ENCODE results near the genes DIO2, CEP128 and GPR65.

DNA sequence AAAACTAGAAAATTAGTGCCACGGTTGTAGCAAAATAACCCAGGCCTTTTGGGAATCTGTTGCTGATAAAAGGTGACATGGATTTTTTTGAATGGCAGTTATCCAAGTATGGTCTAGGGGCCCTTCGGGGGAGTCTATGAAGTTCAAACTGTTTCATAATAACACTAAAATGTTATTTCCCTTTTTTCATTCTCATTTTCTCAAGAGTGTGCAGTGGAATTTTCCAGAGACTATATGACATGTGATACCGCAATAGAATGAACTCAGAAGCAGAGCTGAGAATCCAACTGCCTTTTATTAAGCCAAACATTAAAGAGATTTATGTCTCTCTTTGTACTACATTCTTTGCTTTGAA, 26.9 kb downstream of the GSTZ1 start:
- PRO-cap: no peak
- RAMPAGE, long total RNA, 5 experiments: no peak in any of the 5 experiments
- RRBS: no CpG with 5 or more reads among the region's 3 CpGs

- PRO-cap: no peak
- RAMPAGE, long total RNA, 5 experiments: no peak in any of the 5 experiments
- RRBS: no CpG with 5 or more reads among the region's 8 CpGs
These were observed 622 bp downstream of the ALKBH1 start for GRCh38 chr14:77707256-77707546.

DNA sequence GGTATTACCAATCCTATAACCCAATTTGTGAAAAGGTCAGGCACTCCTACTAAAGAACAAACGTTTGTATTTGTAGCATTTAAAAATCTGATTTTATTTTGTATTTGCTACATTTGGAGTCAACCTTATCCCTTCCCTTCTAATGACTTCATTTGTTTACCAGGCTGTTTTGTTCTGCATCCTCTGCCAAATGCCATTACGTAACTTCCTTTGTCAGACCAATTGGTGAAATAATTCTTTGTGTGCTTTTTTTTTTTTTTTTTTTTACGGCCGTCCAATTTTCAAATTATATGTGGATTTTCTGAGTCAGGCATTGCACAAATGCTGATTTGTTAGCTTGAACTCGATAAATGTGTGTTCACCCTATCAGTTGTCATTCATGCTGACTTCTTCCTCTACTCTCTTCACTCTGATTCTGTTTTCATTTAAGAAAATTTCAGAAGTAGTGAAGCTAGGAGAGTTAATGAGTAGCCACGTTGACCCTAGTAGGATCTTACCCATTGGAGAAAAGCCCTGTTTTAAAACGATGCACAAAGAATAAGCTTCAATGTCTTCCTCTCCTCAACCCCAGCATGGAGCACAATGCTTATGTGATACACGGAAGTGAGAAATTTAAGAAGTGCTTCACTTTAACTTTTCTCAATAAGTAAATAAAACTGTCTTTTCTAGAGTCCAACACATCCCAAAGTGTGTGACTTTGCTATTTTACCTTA, 386.2 kb downstream of the DIO2 start:
- PRO-cap: no peak
- RAMPAGE, long total RNA, 5 experiments: no peak in any of the 5 experiments
- RRBS: no CpG with 5 or more reads among the region's 8 CpGs

DNA sequence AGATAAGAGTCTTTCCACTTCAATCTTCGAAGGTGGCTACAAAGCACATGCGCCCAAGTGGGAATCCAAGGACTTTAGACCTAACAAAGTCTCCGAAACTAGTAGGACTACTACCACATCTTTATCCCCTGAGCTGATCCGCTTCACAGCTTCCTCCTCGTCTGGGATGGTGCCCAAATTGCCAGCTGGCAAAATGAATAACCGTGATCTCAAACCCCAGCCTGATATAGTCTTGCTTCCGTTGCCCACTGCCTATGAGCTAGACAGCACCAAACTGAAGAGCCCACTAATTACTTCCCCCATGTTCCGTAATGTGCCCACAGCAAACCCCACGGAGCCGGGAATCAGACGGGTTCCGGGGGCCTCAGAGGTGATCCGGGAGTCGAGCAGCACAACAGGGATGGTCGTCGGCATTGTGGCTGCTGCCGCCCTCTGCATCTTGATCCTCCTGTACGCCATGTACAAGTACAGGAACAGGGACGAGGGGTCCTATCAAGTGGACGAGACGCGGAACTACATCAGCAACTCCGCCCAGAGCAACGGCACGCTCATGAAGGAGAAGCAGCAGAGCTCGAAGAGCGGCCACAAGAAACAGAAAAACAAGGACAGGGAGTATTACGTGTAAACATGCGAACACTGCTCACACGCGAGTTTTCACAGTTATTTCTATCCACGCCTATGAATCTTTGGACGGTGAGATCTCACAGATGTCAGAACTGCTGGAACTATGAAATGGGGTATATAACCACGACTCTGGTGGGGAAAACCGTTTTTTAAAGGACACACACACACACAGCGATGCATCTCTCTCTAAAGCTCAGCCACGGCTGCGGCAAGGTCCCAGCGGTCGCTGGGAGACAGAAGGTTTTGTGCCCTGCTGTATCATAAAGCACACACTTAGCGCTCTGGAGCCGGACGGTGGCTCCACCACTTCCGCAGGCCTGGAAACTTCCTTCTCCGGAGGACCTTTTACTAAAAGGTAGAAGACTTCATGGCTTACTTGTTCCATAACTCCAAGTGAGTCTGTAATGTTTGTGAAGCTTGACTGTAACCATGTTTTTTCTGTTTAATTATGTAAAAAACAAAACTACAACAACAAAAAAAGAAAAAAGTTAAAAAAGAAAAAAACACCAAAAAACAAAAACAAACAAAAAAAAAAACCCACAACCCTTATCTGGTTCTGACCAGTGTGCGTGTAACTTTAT, 349.6 kb downstream of the DIO2 start:
- PRO-cap: no peak
- RAMPAGE, long total RNA, 5 experiments: start-site peak on the plus strand in 2 of 5 experiments, centred at positions 486 to 656 of the sequence, 8 to 13 reads per replicate
- RRBS: 100% methylated on average over 2 of the region's 46 CpGs

- PRO-cap: no peak
- RAMPAGE, long total RNA, 5 experiments: no peak in any of the 5 experiments
- RRBS: no CpG with 5 or more reads among the region's 6 CpGs
These were observed 155.1 kb downstream of the DIO2 start for GRCh38 chr14:80056111-80056725.

DNA sequence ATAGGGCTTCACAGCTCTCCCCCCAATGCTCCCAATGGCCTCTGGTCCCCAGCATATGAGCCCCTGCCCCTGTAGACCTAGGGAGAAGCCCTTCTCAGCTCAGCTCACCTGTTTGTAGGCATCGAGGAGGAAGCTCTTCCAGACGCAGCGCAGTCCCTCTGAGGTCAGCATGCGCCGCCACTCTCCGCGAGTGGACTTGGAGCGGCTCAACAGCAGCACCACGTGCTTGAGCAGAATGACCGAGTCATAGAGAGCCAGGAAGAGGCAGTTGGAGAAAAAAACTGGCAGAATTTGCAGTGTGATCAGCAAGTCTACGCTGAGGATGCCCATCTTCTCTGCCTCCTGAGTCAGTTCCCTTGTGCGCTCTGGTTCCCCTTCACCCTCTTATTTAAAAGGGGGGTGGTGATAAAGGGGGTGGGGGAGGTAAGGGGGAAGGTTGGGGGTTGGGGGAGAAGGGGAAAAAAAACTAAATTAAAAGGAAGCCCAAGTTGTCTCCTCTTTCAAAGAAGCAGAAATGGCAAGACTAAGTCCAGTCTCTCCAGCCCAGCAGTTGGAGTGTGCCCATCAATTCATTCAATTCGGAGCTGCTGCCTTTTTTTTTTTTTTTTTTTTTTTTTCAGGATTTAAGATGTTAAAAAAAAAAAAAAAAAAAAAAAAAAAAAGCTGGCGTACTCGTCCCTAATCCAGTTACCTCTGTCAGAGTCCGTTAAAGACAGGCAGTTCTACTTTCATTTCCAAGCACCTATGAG, at the start of gene DIO2:
Gene DIO2, minus strand, starts transcription at position 362 of the 749 bp plus-strand sequence.
- PRO-cap: bidirectional peak, plus-strand start at position 287 of the sequence, minus-strand start at position 171 of the sequence
- RAMPAGE, long total RNA, 5 experiments: start-site peak on the minus strand in 4 of 5 experiments, centred at positions 188 to 593 of the sequence, 8 to 271 reads per replicate
- RRBS: no CpG with 5 or more reads among the region's 16 CpGs

- PRO-cap: no peak
- RAMPAGE, long total RNA, 5 experiments: no peak in any of the 5 experiments
- RRBS: no CpG with 5 or more reads among the region's 2 CpGs
These were observed 174.0 kb upstream of the DIO2 start for GRCh38 chr14:80385347-80385622.

GRCh38 chr14:80940819-80942157, at the start of gene CEP128:
Gene CEP128 (minus strand): TSS chr14:80941738.
- PRO-cap: unidirectional peak, minus-strand start at chr14:80941702
- RAMPAGE, long total RNA, 5 experiments: start-site peak on the minus strand in 1 of 5 experiments, at chr14:80941608-80941795 at its widest, 46 reads per replicate
- RRBS: no CpG with 5 or more reads among the region's 47 CpGs

- PRO-cap: no peak
- RAMPAGE, long total RNA, 5 experiments: no peak in any of the 5 experiments
- RRBS: no CpG with 5 or more reads among the region's 12 CpGs
These were observed 106.7 kb downstream of the GTF2A1 start for GRCh38 chr14:81114092-81114378.

GRCh38 chr14:81176163-81176608, 44.6 kb downstream of the GTF2A1 start:
- PRO-cap: no peak
- RAMPAGE, long total RNA, 5 experiments: no peak in any of the 5 experiments
- RRBS: no CpG with 5 or more reads among the region's 2 CpGs

DNA sequence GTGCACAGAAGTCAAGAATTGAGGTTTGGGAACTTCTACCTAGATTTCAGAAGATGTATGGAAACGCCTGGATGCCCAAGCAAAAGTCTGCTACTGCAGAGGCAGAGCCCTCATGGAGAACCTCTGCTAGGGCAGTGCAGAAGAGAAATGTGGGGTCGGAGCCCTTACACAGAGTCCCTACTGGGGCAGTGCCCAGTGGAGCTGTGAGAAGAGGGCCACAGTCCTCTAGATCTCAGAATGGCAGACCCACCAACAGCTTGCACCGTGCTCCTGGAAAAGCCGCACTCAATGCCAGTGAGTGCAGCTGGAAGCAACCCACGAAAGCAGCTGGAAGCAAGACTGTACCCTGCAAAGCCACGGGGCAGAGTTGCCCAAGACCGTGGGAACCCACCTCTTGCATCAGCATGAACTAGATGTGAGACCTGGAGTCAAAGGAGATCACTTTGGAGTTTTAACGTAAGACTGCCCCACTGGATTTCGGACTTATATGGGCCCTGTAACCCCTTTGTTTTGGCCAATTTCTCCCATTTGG, 12.3 kb downstream of the GTF2A1 start:
- PRO-cap: no peak
- RAMPAGE, long total RNA, 5 experiments: no peak in any of the 5 experiments
- RRBS: no CpG with 5 or more reads among the region's 9 CpGs

DNA sequence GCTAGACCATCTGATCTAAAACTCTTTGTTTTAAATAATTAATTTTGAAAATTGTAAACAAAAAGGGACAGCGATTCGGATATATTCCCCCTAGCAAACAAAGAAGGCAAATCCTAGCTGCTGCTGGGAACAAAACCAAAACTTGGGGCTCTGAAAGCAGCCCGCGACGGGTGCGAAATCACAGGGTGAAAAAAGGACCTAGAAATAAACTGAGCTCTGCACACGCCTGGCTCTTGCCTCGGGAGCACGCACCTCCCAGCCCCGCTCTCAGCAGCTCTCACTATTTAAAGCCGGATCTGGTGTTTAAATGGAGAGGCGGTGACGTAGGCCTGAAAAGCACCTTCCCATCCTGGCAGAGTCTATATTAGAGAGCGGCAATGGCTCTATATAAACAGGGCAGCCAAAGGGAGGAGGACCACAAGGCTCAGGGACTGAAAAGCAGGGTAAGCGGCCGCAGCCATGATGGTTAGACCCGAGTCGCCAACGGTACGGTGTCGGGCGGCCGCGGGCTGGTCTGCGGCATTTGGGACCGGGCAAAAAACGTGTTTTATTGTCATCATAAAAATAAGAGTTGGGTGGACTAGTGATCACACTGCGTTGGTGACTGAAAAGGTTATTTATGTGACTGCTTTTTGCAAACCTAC, 1.6 kb downstream of the GTF2A1 start:
- PRO-cap: bidirectional peak, plus-strand start at position 394 of the sequence, minus-strand start at position 279 of the sequence
- RAMPAGE, long total RNA, 5 experiments: start-site peak on the plus strand in 3 of 5 experiments, centred at positions 413 to 432 of the sequence, 18 to 56 reads per replicate
- RRBS: no CpG with 5 or more reads among the region's 28 CpGs

GRCh38 chr14:81266373-81267377, 45.9 kb upstream of the GTF2A1 start:
- PRO-cap: no peak
- RAMPAGE, long total RNA, 5 experiments: no peak in any of the 5 experiments
- RRBS: no CpG with 5 or more reads among the region's 6 CpGs

- PRO-cap: no peak
- RAMPAGE, long total RNA, 5 experiments: no peak in any of the 5 experiments
- RRBS: no CpG with 5 or more reads among the region's 6 CpGs
These were observed 82.6 kb upstream of the GTF2A1 start for GRCh38 chr14:81303165-81303887.

DNA sequence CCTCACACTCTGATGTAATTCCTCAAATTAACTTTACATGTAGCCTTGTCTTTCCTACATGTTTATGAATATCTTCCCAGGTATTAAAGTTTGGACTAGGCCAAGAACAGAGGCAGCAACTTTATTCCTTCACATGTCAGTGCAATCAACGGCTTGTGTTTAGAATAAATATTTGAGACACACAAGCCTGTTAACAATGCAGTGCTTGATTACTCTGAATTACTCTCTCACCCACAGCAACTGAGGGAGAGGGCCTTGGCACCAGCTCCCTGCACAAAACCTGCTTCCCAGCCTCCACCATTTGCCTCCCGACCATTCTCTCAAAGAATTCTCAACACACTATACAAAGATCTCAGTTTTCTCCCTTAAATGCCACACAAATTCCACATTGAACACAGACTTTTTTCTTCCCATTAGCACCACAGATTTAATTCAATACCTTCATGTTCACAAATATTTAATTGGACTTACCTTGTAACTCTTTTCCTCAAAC, 77.0 kb downstream of the STON2 start:
- PRO-cap: unidirectional peak, plus-strand start at position 236 of the sequence
- RAMPAGE, long total RNA, 5 experiments: no peak in any of the 5 experiments
- RRBS: no CpG with 5 or more reads among the region's 2 CpGs

DNA sequence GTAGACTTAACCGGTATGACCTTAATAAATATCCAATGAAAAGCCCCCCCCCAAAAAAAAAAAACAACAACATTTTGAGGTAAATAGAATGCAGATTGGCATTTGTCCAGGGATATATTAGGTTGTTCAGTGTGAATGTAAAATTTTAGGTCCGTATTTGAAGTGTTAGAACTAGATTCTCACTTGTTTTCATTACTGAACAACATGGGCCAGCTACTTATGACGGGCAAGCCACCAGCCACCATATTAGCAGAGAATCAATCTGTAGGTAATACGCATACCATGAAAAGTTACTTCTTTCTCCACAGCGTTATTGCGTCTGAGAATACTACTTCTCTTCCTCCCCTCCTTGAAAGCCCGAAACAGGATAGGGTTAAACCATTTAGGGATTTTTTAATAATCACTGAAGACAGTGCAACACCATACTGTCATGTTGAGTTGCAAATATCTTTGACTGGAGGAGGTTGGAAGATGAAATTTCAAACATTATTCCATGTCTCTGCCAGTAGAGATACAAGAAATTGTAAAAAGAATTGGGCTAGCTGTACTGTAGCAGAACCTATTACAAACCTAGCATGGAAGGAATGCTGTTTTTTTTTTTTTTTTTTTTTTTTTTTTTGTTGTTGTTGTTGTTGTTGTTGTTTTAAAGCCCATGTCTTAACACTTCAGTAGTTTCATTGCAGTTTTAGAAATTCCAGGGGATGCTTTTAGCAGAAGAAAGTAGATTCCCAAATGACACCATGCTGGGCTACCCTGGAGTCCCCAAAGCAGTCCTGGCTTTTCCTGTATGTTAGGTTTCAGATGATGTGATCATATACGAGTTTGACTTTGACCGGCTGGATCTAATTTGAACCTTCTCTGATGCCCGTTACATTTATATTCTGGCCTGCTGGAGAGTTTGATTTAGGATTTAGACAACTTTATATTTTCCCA, 5.6 kb downstream of the FLRT2 start:
- PRO-cap: no peak
- RAMPAGE, long total RNA, 5 experiments: no peak in any of the 5 experiments
- RRBS: no CpG with 5 or more reads among the region's 10 CpGs

GRCh38 chr14:85607513-85608180, 77.7 kb downstream of the FLRT2 start:
- PRO-cap: no peak
- RAMPAGE, long total RNA, 5 experiments: no peak in any of the 5 experiments
- RRBS: no CpG with 5 or more reads among the region's 5 CpGs

GRCh38 chr14:86080098-86080753, 550.3 kb downstream of the FLRT2 start:
- PRO-cap: no peak
- RAMPAGE, long total RNA, 5 experiments: no peak in any of the 5 experiments
- RRBS: no CpG with 5 or more reads among the region's 28 CpGs

- PRO-cap: no peak
- RAMPAGE, long total RNA, 5 experiments: no peak in any of the 5 experiments
- RRBS: no CpG with 5 or more reads among the region's 23 CpGs
These were observed 742 bp downstream of the GALC start for GRCh38 chr14:87992165-87992715.

DNA sequence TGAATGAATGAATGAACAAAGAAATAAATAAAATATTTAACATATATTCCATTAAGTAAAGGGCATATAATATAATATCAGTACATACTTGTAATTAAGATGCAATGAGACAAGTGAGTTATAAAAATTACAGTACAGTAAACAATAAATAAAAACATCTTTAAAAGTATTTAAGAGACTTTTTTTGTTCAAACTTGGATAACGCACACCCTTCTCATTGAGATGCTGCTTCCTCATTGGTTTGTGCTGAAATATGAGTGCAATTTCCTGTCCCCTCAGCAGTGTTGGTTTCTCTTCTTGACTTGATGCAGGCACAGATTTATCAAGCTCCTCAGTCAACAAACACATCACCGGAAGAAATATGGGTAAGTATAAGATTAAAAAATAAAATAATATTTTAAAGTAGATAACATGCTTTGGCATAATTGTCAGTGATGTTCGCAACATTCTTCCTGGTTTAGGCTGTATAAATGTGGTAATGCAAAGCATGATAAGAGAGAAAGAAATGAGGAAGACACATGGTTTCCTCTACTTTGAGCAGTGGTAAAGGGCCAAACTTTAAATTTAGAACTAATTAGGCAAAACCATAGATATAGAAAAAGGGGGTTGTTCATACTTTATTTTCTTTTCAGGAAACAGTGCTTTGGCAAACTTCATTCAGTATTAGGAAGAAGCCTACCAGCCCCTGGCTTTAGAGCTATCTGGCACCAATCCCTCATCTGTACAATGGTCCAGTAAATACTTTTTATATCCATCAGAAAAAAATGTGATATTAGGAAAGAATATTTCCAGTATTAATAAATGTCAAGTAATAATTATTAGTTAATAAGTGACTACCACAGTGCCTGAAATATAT, at the start of gene GPR65:
Gene GPR65, plus strand, starts transcription at position 278 of the 856 bp plus-strand sequence.
- PRO-cap: unidirectional peak, plus-strand start at position 281 of the sequence; unidirectional peak, plus-strand start at position 496 of the sequence
- RAMPAGE, long total RNA, 5 experiments: no peak in any of the 5 experiments
- RRBS: no CpG with 5 or more reads among the region's 3 CpGs